M059J (cell line): ENCODE measurements around a stretch of chr10.

DNA sequence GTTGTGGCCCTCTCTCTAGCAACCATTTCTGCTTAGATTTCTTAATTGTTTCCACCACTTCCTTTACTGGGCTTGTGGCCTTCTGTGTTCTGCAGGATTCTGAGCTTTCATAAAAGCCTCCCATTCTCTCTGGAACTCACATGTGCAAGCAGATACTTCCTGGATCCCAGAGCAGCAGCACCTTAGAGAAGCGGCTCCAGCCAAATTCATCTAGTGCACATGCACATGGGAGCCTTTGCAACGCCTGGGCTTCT, 118.5 kb downstream of the ZNF365 start:
- RAMPAGE, long total RNA: no peak

- RAMPAGE, long total RNA: no peak
Measured at GRCh38 chr10:62519398-62519816, 145.2 kb downstream of the ZNF365 start.

- RAMPAGE, long total RNA: no peak
Measured at GRCh38 chr10:62618647-62619327, 185.7 kb upstream of the ADO start.

GRCh38 chr10:62658465-62658906, 146.0 kb upstream of the ADO start:
- RAMPAGE, long total RNA: no peak

DNA sequence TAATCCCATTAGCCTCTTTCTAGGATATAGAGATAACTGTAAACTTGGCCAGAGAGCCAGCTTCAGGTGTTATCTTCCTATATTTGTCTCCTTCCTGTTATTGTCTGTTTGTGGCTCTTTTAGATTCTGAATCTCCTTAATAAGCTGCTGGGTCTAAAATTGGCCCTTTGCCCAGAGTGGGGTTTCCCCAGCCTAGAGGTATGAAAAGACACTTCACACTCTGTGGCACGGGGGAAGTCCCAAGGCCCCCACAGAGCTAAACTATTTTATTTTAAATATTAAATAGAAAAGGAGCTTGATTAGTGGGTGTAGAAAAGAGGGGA, 25.1 kb upstream of the ADO start:
- RAMPAGE, long total RNA: no peak

GRCh38 chr10:62818438-62819194, 2.5 kb upstream of the EGR2 start:
- RAMPAGE, long total RNA: no peak

GRCh38 chr10:62992342-62992706, 140.8 kb upstream of the NRBF2 start:
- RAMPAGE, long total RNA: no peak

GRCh38 chr10:63171293-63172011, 38.3 kb downstream of the NRBF2 start:
- RAMPAGE, long total RNA: no peak

DNA sequence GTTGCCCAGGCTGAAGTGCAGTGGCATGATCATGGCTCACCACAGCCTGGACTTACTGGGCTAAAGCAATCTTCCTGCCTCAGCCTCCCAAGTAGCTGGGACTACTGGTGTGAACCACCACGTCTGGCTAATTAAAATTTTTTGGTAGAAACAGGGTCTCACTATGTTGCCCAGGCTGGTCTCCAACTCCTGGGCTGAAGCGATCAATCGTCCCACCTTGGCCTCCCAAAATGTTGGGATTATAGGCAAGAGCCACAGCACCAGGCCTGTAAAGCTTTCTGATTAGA, 54.3 kb downstream of the NRBF2 start:
- RAMPAGE, long total RNA: no peak

DNA sequence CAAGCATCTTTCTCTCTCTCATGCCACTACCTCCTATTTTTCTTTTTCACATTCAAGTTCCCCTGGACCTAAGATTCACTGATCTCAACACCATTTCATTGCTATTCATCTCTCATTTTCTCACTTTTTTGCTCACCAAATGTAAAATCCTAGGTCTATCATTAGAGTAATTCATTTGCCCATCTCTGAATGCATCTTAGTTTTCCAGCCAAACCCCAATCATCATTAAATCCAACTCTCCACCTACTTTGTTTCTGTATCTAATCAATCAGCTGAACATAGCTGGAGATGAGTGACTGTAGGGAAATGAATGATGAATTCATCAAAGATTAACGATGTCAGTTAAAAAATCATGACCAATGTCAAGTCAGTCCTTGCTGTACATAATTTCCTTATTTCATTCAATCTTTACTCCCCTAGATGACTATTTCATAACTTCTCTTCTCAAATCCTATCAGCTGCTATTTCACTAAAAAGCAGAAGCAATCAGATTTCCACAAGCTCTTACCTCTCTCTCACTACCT, 28.8 kb downstream of the JMJD1C start:
- RAMPAGE, long total RNA: no peak

DNA sequence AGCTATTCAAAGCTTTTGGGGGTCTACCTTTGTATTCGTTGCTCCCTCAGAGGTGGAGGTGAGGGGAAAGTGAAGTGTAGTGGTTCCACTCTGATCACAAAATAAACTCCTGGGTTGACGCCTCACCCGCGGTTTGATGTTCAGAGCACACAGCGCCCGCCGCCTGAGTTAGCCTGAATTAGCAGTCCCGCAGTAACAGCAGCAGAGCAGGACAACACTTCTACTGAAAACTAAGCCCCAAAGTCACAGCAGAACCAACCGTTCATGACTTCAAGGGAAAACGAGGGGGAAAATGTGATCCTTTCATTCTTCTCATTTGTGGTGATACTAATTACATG, 395 bp upstream of the JMJD1C start:
- RAMPAGE, long total RNA: no peak

DNA sequence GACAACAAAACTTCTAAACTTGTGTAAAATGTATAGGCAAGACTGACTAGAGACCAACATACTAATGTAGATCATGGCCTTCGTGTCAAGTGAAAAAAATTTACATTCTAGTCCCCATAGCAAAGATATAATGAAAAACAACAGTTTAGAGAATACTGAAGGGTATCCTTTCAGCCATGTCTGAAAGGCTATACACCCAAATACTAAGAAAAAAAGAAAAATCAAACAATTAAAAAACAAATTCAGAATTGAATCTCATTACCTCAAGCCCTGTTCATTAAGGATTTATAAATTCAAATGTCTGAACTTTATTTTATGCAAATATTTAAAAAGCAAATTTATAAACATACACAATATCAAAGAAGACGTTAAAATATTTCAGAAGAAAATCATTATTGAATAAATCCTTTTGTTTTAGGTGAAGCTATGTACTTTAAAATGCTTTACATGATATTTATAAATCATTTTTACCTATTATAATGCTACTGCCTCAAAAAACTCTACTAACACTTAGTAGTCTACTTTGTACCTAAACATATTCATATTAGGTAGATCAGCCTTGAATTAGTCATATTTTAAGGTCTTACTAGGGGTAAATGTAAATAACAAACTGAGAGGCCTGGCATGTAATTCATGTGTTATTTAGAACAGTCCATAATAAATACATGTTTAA, 21.6 kb upstream of the REEP3 start:
- RAMPAGE, long total RNA: no peak

- RAMPAGE, long total RNA: no peak
Measured at GRCh38 chr10:63514619-63515837, 6.2 kb upstream of the REEP3 start.

GRCh38 chr10:63520602-63521054, 573 bp upstream of the REEP3 start:
- RAMPAGE, long total RNA: no peak

DNA sequence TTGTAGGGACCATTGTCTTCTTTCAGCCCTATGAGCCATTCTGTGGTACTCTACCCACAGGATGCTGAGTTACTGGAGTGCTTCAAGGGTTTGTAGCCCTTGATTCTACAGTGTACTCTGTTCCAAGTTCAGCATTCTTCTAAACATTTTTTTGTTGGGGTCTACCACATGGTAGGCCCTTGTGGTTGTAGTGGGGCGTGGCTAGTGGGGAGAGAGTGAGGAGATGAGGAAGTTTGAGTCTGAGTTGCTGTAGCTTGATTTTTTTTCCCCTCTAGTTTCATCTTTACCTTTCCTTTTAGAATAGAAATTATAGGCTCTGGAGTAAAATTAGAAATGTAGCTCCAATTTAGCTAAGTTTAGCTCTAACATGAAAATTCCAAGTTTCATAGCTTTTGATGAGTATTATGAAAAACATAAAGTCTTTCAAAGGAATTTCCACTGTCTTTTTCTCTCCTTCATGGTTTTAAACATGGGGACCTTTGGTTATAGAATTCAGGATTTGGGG, 33.6 kb downstream of the REEP3 start:
- RAMPAGE, long total RNA: no peak

- RAMPAGE, long total RNA: no peak
Measured at GRCh38 chr10:63593536-63594041, 72.4 kb downstream of the REEP3 start.

DNA sequence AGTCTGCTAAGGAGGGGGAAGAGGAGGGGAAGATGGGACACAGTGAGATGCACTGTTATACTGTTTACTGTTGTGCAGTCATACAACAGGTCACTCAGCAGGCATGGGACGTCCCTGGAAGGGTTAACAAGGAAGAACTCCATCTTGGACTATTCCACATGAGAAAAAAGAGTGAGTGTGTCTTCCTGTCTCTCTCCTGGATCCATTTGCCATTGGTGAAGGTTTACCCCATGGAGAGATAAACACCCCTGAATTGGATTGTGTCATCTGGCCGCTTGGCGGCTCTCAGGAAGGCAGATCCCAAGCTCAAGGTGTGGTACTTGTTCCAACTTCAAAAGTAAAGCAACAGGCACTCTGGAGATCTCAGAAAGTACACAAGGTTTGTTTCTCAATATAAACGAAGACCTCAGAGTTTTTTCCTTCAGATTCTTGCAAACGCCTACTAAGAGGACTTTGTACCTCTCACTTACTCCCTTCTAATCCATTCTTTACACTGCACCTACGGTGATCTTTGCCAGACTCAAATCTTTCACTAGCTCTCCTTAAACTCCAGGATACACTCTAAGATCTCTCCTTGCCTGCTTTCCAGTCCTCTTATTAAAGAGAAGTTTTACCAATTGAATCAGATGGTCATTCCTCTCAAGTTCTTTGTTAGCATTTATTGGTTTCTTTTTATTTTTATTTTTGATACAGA, 116.7 kb downstream of the REEP3 start:
- RAMPAGE, long total RNA: no peak

DNA sequence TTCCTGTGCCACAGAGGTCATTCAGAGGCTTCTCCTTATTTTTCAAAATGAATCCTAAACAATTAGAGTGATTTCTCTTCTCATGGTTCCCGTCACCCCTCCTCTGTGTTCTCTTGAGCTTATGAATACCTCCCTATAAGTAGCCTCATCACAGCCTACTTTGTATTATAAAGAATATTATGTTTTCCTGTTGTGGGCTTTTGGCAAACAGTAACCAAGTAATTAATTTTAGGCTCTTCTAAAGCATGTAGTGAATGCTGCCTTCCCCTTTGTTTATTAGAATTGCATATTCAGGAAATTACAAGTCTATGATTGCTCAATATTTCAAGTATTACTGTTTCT, 179.5 kb downstream of the REEP3 start:
- RAMPAGE, long total RNA: no peak

DNA sequence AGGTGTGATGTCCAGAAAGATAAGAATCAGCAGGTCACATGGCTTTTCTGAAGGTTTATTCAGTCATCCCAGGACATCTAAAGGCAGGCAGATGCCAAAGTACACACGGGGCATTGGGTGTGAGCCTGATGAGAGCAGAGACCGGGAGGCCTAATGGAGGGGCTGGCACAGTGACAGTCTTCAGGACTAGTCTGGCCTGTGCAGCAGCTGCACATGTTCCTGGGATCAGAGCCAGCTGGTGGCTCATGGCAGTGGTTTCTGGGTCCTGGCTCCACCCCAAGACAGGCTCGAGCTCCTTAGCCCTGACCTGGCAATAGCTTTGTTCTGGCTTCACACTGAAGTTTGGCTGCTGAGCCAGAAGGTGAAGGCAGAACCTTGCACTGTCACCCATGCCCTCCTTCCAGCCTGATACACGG, 191.1 kb downstream of the REEP3 start:
- RAMPAGE, long total RNA: no peak

DNA sequence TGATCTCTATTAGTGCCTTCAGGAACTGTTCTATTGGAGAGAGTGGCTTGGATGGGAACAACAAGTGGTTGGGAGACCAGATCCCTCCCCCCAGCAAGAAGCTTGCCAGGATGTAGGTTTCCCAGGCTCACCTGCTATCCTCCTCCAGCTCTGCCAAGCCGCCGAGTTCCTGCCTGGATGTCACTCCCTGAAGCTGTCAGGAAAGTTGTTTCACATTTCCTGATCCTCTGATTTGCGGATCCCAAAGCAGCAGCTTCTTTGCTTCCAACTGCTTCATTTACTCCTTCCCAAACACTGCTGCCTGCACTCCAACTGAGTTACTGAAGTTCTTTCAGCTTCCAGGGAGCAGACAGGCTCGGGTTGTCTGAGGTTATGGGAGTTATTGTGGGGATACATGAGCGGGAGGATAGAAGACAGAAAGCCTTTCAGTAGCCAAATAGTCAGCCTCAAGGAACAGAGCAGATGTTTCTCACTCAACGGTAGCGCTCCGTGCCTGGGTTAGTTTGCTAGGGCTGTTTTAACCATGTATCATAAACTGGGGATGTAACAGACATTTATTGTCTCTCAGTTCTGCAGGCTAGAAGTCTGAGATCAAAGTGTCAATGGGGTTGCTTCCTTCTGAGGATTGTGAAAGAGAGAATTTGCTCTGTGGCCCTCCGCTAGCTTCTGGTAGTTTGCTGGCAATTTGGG, 515.9 kb downstream of the REEP3 start:
- RAMPAGE, long total RNA: no peak